Pulmonary artery (tissue), 1 donor: ENCODE data around the genes ZNF716 and GUSB.

- PRO-cap: no peak
Observed at GRCh38 chr7:55973918-55974307, 9.5 kb downstream of the NIPSNAP2 start.

DNA sequence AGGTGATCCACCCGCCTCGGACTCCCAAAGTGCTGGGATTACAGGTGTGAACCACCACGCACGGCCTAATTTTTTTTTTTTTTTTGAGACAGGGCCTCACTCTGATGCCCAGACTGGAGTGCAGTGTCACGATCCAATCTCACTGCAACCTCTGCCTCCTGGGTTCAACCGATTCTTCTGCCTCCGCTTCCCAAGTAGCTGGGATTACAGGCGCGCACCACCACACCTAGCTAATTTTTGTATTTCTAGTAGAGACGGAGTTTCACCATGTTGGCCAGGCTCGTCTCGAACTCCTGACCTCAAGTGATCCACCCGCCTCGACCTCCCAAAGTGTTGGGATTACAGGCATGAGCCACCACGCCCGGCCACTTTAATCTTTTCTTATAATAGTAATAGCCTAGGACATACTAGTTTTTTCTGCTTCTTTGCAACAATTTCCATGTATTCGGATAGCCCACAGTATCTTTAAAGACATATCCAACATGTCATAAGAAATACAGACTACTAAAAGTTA lies 1.4 kb downstream of the CHCHD2 start:
- PRO-cap: no peak

DNA sequence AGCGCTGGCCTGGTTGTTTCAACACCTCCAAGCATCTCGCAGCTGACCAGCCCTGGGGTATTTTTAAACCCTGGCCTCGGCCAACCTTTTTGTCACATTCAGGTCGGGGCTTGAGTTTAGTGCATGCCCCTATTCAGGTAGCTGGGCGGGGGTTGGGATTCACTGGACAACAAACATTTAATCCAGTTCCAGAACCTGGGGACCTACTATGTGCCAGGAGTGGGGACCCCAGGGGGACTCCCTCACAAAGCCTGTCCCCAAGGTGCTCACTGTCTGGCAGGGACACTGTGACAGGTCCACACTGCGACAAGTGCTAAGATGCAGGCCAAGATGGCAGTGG lies 105.6 kb upstream of the ZNF716 start:
- PRO-cap: no peak

DNA sequence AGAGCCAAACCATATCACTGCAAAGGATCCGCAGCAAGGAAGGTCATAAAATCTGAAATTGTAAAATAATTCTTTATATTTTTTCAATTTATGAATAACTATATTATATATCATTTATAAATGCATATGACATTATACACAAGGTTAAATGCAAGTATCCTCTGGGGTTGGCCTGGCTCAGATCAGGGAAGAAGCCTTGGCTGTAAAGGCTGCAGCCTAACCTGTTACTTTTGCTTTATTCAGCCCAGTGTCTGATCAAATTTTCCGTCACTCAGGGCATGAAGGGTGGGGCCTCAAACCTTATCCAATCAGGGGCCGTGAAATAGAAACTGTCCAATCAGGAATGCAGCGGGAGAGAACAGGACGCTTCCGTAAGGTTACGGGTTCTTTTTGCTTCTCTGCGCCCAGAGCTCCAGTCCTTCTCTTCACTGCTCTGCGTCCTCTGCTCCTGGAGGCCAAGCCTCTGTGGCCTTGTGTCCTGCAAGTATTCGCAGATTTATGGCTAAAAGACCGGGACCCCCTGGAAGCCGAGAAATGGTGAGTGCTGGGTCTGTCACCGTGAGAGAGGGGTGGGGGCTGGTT lies at the start of gene ZNF716:
ZNF716 (plus strand) TSS at position 387 of the 582 bp plus-strand sequence.
- PRO-cap: no peak

- PRO-cap: no peak
Observed at GRCh38 chr7:64558558-64559167, 4.2 kb downstream of the ZNF680 start.

DNA sequence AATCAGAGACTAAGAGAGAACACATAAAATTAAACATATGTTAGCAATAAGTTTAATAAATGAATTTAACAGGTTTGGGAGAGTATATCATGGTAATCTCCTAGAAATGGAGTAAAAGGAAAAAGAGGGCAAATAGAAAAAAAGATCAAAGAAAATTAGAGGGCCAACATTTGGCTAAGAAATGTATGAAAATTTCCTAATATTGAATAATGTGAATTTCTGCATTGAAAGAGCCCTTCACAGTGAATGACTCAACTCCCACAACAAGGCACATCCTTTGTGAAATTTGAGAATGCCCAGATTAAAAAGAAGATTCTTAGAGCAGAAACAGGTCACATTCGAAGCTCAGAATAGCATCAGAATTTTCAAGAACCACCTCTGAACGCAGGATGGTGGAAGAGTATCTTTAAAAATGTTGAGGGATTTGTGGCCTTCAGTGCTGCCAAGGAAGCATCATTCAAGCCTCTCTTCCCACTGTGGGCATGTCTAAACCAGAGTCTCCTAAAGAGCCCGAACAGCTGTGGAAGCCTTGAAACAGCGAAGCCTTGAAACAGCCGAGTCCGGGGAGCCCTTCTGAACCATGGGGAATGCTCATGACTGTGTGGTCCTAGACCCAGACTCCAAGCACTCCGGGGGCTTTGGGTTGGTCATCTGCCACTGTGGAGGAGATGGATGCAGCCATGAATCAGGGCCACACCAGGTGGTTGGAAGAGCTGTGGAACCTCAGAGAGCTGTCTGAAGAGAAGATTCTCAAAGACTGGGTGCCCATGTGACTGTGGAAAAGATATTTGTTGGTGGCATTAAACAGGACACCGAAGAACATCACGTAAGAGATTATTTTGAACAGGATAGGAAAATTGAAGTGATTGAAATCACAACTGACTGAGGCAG lies 43.5 kb downstream of the GUSB start:
- PRO-cap: no peak

- PRO-cap: unidirectional peak, minus-strand start at chr7:65982213
Observed at GRCh38 chr7:65981563-65982502, at the start of gene GUSB. GUSB (minus strand) TSS chr7:65982213.

GRCh38 chr7:66036721-66037212 lies 38.9 kb upstream of the ASL start:
- PRO-cap: no peak

- PRO-cap: no peak
Observed at GRCh38 chr7:66044186-66044684, 31.4 kb upstream of the ASL start.

- PRO-cap: no peak
Observed at GRCh38 chr7:66184423-66184909, 20.7 kb upstream of the TPST1 start.

DNA sequence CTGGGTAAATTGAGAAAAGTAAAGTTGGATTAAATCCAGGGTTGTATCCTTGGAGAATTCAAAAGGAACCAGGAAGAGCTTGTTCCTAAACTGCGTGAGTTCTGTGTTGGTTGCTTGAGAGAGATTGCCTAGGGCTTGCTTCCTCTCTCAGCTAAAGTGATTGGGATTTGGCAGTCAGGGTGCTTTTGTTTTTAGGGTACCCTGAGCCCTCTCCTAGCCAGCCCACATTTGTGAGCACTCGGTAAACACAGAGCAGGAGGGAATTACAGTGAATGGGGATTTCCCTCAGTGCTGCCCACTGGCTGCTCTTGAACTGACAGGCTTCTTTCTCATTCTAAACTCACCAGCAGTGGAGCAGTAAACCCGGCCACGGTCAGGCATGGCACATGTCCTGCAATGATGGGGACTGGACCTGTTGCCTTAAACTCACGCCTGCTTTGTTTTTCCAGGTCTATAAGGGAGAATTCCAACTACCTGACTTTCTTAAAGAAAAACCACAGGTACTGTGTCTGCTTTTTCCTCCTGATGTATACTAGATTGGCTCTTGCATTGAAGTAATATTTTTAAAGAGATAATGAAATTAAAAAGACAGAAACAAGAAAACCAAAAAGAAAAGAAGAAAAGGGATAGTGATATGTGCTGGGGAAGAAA lies 147.0 kb downstream of the TPST1 start:
- PRO-cap: no peak

DNA sequence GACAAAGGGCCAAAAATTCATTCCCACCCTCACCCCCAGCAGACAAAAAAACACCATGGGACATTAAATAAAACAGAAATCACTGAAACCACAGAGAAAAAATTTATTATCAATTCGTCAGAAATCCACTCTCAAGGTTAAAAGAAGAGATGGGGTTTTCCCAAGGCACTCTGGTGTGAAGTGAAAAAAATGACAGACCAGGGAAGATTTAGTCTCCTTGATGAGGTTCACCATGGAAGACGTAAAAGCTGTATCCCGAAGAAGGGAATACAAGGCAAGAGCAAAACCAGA lies 170.8 kb downstream of the TPST1 start:
- PRO-cap: no peak

DNA sequence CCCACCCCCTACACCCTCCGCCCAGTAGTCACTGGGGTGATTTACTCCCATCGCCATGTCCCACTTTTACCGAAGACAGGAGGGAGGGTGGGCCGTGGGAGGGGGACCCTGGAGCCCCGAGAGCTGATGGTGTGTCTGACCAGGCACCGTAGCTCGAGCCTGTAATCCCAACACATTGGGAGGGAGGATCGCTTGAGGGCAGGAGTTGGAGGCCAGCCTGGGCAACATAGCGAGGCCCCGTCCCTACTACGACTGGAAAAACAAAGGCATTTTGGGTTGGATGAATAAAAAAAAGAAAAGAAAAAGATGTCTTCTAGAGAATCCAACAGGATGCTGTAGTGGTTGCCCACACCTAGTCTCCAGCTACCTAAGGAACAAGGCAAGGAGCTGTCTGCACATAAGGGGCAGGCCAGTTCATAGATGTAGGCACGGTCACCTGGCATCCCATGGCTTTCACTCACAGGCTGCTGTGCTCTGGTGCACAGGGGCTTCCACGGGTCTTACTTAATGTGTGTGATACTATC lies 807 bp downstream of the KCTD7 start:
- PRO-cap: no peak

DNA sequence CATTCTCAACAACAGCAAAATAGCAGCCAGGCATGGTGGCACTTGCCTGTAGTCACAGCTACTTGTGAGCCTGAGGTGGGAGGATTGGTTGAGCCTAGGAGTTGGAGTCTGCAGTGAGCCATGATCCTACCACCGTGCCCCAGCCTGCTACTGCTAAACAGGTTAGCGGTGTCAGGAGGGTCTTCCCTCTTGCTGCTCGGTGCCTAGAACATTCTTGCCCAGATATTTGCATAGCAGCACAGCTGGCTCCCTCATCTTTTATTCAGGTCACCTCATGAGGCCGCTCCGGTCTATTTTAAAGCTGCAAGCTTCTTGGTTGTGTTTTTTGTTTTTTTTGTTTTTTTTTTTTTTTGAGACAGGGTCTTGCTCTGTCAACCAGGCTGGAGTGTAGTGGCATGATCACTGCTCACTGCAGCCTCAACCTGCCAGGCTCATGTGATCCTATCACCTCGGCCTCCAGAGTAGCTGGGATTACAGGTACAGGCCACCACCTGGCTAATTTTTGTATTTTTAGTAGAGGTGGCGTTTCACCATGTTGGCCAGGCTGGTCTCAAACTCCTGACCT lies 2.8 kb upstream of the RABGEF1 start:
- PRO-cap: no peak

DNA sequence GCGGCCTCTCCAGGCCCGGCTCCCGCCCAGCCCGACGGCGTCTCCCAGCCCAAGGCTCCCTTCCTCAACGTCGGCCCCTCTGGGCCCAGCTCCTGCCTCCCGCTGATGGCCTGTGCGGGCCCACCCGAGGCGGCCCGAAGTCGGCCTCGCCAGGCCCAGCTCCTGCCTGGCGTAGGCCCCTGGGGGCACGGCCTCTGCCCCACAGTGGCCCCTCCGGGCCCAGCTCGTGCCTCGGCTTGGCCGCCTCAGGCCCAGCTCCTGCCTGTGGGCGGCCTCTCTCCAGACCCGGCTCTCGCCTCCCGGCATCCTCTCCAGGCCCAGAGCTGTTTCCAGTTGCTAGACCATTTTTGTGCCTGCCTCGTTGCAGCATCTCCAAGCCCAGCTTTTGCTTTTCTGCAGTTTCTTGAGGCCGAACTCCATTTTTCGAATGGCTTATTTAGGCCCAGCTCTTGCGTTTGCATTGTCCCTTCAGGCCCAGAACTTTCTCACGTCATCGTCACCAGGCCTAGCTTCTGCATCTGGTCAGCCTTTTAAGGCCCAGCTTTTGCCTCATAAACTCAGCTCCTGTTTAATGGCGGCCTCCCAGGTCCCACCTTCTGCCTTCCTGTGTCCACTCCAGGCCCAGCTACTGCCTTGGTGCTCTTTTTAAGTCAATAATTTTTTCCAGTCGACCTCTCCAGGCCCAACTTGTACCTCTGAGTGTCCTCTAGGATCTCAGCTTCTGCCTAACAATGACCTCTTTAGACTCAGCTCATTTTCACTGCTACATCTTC lies 16.5 kb upstream of the TMEM248 start:
- PRO-cap: no peak

GRCh38 chr7:66944826-66945367 lies 23.9 kb downstream of the TMEM248 start:
- PRO-cap: no peak

DNA sequence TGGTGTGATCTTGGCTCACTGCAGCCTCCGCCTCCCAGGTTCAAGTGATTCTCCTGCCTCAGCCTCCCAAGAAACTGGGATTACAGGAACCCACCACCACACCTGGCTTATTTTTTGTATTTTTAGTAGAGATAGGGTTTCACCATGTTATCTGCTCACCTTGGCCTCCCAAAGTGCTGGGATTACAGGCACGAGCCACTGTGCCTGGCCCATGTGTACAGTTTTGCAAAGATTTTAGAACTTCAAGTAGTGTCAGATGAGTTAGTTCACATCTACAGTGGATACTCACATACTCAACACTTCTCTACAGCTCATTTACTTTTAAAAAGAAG lies 6.5 kb downstream of the SBDS start:
- PRO-cap: no peak

DNA sequence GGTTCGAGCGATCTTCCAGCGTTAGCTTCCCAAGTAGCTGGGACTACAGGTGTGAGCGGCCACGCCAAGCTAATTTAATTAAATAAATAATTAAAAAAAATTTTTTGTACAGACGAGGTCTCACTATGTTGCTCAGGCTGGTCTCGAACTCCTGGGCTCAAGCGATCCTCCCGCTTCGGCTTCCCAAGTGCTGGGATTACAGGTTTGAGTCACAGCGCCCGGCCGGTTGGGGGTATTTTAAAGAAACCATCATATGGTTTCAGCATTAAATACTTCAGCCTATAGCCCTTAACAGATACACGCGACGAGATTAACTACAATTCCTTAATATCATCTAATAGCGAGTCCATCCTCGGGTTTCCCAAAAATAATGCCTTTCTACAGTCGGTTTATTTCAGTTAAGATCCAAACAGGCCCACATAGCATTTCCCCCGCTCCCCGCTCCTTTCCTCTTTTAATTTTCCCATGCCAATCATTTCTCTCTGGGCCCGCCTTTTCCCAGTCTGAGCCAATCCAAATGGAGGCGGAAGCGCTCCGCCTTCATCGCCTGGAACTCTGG lies 427 bp upstream of the TYW1 start:
- PRO-cap: bidirectional peak, plus-strand start outside the sequence, minus-strand start at position 456 of the sequence

DNA sequence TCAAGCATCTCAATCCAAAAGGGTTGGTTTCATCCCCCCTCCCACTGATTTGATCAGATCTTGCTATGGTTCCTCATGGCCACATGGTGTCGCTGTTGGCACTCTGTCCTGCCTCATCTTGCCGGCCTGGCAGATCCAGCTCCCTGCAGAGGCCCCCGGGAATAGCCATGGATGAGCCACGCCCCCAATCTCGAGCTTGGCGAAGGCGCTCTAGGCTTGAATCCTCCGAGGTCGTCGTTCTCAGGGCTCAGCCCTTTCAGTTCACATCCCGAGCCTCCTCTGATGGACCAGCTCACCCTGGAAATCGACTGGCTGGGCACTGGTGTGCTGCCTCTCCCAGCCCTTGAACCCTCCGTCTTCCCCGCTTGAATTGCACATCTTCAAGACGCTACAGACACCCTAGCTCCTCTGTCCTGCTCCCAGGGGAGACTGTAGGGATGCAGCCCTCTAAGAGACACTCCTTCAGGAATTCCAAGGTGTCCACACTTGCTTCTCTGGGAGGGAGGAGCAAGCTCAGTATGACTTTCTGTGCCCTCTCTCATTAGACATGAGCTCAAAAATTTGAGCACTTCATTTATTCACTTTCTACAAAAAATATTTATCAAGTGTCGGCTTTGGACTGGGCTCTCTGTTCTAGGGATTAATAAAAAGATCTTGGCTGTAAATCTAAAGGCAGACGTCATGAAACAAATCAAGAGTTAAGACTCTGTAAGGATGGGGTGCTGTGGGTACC lies 348.7 kb downstream of the SPDYE21 start:
- PRO-cap: no peak

GRCh38 chr7:67738718-67739345 lies 462.1 kb downstream of the SPDYE21 start:
- PRO-cap: no peak